ENCODE measurements around a stretch of chr16.

- PRO-cap, result no peak
These were observed 91.5 kb downstream of the NDE1 start for GRCh38 chr16:15741343-15742099.

DNA sequence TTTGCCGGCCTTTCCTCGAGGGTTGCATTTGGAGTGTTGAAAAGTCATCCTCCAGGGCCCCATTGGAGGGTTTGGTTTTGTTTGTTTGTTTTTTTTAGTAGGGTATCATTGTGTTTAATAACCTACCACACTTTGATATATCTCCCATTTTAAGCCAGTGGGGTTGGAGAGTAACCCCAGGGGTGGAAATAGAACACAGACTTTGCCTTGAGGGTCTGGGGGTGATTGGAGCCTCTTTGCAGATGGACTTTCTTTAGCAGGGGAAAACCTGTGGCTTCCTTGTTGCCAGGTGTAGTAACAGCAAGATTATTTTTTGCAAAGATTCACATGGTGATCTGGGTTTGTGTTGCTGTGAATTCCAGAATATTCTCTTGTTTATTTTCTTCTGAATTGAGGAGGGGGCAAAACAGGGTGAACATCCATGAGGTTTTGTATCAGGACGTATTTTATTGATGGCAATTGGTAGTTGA is 1.5 kb downstream of the ABCC1 start:
- PRO-cap, result unidirectional peak, minus-strand start at position 64 of the sequence

DNA sequence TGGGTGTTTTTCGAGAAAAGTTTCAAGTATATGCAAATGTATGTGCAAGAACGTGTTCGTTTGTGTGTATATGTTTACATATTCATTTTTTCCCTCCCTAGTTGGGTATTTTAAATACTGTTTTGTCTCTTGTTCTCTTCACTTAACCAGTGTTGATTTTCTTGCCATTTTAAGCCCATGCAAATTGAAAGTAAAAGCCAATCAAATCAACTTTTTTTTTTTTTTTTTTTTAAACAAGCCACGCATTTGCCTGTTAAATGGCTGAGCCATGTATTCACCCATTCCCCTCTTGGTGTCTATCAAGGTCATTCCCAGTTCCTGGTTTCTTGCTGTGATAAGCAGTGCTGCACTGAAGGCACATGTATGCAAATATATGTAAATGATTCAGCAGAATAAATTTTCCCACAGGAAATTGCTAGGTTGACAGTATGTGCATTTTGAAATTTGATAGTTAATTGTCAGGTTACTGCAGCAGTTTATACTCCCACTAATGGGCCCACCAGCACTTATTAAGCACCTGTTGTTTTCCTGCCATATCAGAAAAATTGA is 12.2 kb downstream of the ABCC1 start:
- PRO-cap, result unidirectional peak, minus-strand start at position 144 of the sequence

DNA sequence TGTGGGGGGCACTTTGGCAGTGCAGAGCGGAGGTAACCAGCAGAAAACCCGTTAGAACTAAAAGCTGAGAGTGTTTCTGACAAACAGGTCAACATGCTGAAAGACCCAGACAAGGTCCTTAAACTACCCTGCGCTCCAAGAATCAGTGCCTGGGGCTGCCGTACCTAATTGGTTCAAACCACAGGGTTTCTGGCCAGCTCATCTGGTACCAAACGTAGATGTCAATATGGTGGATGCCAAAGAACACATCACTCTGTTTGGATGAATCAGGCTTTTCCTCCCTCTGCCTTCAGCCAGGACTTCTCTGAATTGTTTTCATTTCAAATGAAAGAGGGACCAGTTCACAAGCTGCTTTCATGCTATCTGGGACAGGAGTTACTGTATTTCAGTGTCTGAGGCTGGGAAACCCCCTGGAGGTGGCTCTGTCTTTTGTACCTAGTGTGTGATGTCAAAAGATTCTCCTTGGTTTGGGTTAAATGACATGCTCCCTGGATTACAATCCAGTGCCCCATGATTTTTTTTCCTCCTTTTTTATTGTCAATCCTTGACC is 76.2 kb downstream of the ABCC1 start:
- PRO-cap, result unidirectional peak, plus-strand start at position 319 of the sequence

GRCh38 chr16:16090344-16090761 is 132.9 kb downstream of the ABCC6 start:
- PRO-cap, result no peak

- PRO-cap, result no peak
These were observed 97.6 kb downstream of the ABCC6 start for GRCh38 chr16:16125608-16126152.

- PRO-cap, result no peak
These were observed 91.7 kb downstream of the ABCC6 start for GRCh38 chr16:16131473-16132173.

DNA sequence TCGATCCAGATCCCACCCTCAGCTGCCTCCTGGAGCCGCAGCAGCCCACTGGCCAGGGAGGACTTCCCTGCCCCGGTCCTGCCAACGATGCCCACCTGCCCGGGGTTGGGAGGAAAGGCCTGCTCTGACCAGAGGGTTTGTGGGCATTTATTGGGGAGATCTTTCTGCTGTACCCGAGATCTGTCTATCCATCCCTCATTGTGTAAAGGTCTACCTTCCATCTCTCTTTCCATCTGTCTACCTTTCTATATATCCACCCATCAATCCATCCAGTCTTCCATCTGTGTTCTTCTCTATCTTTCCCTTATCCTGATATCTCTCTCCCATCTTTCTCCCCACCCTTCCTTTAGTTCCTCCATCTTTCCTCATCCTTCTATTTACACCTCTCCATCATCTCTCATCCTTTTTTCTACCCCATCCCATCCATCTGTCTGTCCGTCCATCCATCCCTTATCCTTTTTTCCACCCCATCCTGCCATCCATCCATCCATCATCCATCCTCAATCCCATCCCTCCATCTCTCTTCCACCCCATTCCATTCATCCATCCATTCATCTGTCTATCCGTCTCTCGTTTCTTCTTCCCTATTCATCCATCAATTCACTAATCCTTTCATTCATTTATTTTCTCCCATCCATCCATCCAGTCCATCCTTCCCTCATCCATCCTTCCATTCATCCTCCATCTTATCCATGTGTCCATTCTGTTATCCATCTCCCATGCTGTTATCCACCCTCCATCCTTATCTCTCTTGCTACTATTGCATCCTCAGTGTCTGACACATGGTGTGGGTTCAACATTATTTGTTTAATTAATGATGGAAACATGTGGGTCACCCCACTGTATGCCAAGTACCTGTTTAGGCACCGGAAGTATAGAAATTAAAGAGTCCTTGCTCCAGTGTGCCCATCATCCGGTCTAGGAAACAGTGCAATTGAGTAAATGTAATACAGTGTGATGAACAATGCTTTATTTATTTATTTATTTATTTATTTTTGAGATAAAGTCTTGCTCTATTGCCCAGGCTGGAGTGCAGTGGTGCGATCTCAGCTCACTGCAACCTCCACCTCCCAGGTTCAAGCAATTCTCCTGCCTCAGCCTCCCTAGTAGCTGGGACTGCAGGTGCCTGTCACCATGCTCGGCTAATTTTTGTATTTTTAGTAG is 68.0 kb downstream of the ABCC6 start:
- PRO-cap, result no peak

- PRO-cap, result no peak
These were observed 365.2 kb downstream of the XYLT1 start for GRCh38 chr16:17105232-17106337.

DNA sequence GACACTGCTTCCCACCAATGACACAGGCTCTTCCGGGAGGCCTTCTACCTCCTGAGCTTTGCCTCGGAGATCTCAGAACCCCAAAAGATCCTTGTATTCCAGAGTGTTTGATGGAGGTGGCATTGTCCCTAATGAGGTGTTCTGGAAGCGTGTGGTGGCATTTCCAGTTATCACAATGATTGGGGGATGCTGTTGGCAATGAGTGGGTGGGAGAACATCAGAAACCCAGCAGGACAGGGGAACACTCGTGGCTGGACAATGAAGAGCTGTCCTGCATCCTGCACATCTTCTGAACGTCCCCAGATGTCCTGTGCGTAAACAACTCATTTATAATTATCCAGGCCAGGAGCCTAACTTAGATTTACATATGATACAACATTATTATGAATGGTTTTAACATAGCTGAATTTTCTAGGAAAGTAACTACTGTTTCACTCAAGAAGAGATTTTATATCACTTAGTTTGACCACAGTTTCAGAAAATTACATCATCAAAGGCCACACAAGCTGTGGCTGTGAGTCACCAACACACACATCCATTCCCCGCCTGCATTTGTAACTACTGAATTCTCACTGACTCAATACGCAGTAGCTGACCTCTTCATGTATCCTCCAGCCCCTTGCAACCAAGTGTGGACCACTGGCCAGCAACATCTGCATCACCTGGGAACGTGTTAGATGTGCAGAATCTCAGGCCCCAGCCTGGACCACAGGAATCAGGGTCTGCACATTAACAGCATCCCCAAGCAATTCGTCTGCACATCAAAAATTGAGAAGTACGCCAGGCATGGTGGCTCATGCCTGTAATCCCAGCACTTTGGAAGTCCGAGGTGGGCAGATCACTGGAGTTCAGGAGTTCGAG is 197.7 kb downstream of the XYLT1 start:
- PRO-cap, result no peak

GRCh38 chr16:17408747-17409378 is 61.9 kb downstream of the XYLT1 start:
- PRO-cap, result bidirectional peak, plus-strand start at chr16:17409115, minus-strand start at chr16:17409015; unidirectional peak, minus-strand start at chr16:17409287

DNA sequence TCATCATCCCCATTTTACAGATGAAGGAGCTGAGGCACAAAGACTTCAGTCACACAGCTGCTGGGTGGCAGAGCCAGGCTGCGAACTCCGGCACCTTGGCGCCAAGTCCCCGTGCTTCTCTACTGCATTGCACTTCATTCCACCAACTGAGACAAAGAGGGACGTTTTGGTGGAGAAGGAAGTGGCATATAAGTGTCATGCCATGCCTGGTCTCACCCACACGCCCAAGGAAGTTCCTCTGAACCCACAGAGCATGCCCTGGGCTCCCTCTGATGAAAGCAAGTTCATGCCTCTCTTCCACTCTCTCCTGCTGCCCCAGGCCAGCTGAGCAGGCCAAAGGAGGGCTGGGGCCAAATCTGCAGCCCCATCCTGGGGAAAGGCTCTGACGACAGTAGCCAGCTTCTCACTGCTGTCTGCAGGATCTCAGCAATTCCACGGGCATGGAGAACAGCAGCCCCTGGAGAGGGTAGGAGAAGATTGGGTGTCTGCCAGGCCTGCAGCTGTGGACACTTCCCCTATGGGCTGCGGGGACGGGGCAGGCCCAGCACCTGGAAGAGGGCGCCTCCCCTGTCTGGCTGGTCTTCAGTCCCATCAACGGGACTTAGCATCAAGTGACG is 21.8 kb downstream of the XYLT1 start:
- PRO-cap, result no peak

- PRO-cap, result no peak
These were observed 12.5 kb downstream of the XYLT1 start for GRCh38 chr16:17458113-17458860.

- PRO-cap, result no peak
These were observed 10.8 kb downstream of the XYLT1 start for GRCh38 chr16:17459507-17460805.

- PRO-cap, result no peak
These were observed 1.9 kb downstream of the XYLT1 start for GRCh38 chr16:17468905-17469299.

- PRO-cap, result unidirectional peak, plus-strand start at chr16:17469338
These were observed 1.4 kb downstream of the XYLT1 start for GRCh38 chr16:17469300-17469899.

GRCh38 chr16:17472083-17472316 is 1.2 kb upstream of the XYLT1 start:
- PRO-cap, result no peak

- PRO-cap, result no peak
These were observed 26.6 kb downstream of the NOMO2 start for GRCh38 chr16:18535290-18535791.

- PRO-cap, result no peak
These were observed 50.7 kb upstream of the ARL6IP1 start for GRCh38 chr16:18851932-18852637.

DNA sequence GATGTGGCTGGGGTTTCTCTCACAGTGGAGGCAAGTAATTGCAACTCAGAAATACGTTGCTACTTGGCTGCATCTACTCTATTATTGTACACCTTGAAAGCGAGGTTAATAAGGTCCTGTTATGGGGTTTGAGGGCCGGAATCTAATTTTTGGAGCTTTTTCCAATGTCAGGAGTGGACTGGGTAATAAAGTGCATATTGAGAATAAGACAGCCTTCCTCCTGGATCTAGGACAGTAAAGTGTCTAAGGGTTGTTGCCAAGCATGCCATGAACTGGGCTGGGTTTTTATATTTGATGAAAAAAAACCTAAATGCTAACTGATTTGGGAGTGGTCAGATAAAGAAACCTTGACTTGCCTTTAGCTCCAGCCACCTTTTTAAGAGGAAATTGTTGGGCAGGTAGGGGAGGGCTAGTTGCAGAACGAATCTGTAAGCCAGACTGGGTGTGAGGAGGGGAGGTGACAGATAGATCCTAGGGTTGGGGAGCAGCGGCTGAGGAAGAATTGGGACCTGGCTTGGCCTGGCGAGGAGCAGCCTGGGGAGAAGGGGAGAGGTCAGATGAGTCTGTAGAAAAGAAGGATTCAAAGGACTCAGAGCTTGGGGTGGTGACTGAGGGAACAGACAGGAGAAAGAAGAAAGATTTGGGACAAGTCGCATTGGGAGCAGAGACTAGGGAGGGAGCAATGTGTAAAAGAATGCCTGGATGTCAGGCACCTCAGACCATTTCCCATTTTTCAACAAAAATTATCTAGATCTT is 12.1 kb downstream of the TMC7 start:
- PRO-cap, result no peak

Data from pulmonary lymph node (tissue), 1 donor.